AG10803 (cell line): ENCODE measurements around the genes FXYD2 and FXYD6.

- RRBS: no CpG with 5 or more reads among the region's 20 CpGs
Measured at GRCh38 chr11:116791111-116791573, 537 bp downstream of the APOA5 start.

DNA sequence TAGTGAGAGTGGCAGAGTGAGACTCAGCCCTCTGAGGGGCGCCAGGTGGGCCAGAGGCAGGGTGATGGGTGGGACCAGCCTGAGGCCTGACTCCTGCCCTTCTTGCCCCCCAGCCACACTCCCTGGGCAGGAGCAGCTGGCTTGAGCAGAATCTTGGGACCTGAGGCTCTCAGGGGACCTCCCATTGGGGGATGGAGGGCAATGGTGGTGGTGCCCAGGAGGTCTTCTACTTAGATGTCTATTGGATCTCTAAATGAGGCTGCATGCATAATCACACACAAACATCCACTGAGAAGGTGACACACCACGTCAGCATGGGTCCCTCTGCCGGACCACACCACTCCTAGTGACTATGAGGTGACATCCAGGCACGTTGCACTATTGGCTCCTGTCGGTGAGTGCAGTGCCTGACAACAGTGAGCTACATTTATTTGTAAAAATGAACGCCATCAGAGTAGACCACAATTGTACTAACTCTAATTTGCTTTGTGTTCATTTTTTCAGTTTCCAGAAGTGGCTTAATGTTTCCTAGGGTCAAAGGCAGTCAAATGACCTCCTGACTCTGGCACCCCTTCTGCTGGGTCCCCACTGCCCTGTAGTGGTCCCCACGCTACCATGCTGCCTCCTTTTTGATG, 2.3 kb upstream of the APOA4 start:
- RRBS: no CpG with 5 or more reads among the region's 7 CpGs

DNA sequence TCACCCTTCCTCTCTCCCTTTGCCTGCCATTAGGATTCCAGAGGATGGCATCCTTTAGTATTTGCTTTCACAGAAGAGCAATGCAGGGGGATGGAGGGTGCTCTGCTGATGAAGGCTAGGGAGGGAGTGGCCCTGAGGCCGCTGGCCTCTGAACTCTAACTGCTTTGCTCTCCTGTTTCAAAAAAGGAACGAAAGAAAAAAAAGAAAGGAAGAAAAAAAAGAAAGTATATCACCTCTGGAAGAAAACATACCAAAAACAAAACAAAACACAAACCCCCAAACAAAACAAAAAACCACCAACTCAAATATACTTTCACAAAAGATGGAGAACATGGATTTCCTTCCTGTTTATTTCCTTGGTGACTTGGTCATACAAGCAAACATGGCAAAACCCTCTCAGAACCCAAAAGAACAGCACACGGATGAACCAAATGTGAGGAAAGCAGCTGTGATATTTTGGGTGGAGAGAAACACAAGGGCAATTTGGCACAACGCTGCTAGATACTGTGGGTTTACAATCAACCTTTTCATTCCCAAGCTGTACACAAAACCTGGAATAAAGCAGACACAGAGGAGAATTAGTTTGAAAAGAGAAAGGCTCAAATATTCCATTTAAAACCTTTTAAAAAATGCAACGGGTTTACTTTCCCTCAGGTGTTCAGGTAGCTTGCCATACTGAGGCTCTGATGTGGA, 7.8 kb upstream of the APOA1 start:
- RRBS: no CpG with 5 or more reads among the region's 5 CpGs

DNA sequence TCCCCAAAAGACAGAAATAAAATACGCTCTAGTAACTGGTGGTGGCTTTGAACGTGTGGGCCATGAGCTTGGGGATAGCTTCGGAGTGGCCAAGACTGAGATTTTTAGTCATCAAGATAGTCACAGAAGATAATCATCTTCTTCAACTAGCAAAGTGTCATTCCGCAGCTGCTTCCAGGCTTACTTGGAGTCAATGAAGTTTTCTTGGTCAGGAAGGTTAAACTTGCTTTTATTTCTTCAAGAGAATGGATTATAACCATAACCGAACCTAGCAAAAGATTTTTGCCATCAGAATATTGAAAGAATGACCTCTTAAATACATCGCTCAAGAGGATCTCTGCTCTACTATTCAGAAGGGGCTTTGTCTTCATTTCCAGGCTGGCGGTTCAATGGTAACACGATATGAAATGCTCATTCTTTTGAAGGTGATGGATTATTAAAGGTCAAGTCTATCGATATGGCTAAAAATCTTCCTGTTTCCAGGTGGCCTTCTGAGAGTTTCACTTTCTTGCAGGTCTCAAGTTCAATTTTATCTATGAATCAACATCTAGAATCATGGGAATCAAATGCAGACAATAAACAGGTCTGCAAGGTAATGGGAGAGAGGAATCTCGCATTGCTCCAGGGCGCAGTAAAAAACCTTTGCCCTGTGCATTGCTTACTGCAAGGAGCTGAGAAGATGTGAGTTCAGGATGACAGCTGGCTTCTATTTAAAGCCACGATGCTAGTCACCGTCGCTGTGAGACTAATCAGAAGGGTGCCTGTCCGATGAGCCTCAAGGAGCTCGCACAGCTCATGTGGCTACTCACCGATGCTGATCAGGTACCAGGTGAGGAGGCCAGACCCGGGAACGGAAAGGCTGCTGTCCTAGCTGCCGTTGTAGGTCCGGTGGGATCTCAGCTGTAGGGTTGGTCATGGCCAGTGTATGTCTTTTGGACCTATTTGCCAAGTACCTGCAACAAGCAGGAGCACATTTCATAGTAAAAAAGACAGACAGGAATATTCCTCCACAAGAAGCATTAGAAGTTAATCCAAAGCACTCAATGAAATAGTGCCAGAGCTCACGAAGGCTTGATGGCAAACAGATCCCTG, 30.1 kb upstream of the APOA1 start:
- RRBS: no CpG with 5 or more reads among the region's 22 CpGs

GRCh38 chr11:116955522-116956048, 118.2 kb upstream of the APOA1 start:
- RRBS: no CpG with 5 or more reads among the region's 3 CpGs

DNA sequence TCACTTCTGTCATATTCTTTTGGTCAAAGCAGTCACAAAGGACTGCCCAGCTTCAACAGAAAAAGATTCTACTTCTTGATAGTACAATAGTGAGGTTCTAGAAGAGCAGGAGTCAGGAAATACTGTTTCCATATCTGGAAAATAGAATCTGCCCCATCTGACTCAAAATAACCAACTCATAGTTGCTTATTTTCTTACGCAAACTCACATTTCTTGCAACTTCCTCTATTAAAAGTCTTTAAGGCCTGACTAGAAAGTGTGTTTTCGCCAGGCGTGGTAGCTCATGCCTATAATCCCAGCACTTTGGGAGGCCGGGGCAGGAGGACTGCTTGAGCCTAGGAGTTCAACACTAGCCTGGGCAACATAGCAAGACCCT, 116.8 kb downstream of the SIK3 start:
- RRBS: no CpG with 5 or more reads among the region's 4 CpGs

DNA sequence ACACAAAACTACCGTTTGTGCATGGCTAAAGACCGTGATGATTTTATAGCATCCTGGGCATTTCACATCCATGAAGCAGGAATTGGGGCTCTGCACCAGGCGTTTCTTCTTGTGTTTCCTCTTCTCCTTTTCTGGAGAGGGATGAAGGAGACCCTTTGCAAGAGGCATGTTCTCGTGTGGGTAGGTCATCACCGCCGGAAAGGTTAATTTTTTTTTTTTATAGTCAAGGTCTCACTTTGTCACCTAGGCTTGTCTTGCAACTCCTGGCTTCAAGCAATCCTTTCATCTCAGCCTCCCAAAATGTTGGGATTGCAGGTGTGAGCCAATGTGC, 62.4 kb downstream of the SIK3 start:
- RRBS: no CpG with 5 or more reads among the region's 6 CpGs

- RRBS: no CpG with 5 or more reads among the region's 10 CpGs
Measured at GRCh38 chr11:117044773-117045613, 53.2 kb downstream of the SIK3 start.

GRCh38 chr11:117082690-117083523, 15.3 kb downstream of the SIK3 start:
- RRBS: no CpG with 5 or more reads among the region's 7 CpGs

DNA sequence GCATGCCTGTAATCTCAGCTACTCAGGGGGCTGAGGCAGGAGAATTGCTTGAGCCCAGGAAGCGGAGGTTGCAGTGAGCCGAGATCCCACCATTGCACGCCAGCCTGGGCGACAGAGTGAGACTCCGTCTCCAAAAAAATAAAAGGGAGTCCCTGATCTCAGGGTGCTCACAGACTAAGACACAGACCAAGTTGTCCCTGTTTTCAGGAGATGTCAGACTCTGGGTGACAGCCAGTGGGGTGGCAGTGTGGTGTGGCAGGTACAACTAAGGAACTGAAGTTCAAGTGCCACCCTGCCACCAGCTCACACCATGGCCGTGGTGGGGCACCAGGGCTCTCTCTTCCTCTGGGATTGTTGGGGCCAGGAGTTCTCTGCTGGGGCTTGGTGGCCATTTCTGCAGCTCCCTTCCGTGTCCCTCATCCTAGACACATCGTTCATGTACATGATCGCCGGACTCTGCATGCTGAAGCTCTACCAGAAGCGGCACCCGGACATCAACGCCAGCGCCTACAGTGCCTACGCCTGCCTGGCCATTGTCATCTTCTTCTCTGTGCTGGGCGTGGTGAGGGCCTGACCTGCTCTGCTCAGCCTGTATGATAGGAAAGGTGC, 7.6 kb upstream of the TAGLN start:
- RRBS: no CpG with 5 or more reads among the region's 16 CpGs

- RRBS: no CpG with 5 or more reads among the region's 8 CpGs
Measured at GRCh38 chr11:117238504-117239211, 6.2 kb downstream of the RNF214 start.

DNA sequence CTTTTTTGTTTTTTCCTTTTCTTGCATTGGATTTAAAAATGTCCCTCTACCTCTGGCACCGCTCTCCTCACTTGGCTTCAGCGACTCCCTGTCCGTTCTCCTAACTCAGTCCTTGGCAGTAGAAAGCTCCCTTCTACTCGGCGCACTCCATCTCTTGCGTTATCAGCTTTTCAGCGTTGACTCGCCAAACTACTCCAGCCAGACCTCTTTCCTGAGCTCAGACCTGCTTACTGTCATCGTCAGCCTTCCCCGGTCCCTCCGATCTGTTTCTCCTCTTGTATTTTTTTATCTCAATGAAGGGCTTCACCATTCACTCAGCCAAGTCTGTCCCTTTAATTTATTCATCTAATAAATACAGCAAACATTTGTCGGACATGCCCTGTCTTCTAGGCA, 751 bp downstream of the CEP164 start:
- RRBS: no CpG with 5 or more reads among the region's 12 CpGs

DNA sequence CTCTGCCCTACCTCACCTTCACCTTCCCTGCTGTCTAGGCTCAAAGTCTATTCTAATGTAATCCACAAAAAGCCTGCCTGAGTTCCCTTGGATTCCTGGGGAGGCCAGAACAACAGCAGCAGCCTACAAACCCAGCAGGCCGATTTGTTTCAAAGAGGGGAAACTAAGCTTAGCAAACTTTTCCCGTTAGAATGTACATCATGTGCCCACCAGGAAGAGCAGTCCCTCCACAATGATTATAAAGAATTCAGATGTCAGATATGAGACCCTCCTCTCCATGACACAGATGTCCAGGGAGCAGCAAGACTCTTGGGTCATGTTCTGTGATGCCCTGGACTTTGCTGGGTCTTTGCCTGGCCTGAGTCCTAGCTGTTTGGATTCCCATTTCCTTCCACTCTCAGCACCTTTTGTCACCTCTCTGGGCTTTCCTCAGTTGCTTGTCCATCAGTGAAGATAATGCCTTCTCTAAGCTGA, 117.4 kb downstream of the DSCAML1 start:
- RRBS: no CpG with 5 or more reads among the region's 2 CpGs

- RRBS: no CpG with 5 or more reads among the region's 12 CpGs
Measured at GRCh38 chr11:117812399-117813125, 12.0 kb downstream of the FXYD2 start.

- RRBS: no CpG with 5 or more reads among the region's 27 CpGs
Measured at GRCh38 chr11:117823904-117825046, at the start of gene FXYD2. FXYD2 (minus strand) TSS chr11:117824744.

DNA sequence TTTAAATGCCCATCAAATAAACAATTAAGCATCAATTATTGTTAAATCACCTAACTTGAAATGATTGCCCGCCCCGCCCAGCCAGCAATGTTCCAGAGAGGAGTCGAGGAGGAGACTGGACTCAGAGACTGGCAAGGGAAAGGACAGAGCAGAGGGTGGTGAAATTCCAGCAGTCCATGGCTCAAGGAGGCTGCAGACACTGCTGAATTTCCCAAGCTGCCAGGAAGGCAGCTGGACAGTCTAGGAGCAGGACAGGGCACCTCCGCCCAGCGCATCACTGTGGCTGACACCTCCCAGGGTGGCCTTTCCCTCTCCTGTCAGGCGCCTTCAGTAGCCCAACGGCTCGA, 7.4 kb downstream of the FXYD6 start:
- RRBS: no CpG with 5 or more reads among the region's 8 CpGs

- RRBS: no CpG with 5 or more reads among the region's 9 CpGs
Measured at GRCh38 chr11:117870028-117870699, 6.3 kb downstream of the FXYD6 start.

DNA sequence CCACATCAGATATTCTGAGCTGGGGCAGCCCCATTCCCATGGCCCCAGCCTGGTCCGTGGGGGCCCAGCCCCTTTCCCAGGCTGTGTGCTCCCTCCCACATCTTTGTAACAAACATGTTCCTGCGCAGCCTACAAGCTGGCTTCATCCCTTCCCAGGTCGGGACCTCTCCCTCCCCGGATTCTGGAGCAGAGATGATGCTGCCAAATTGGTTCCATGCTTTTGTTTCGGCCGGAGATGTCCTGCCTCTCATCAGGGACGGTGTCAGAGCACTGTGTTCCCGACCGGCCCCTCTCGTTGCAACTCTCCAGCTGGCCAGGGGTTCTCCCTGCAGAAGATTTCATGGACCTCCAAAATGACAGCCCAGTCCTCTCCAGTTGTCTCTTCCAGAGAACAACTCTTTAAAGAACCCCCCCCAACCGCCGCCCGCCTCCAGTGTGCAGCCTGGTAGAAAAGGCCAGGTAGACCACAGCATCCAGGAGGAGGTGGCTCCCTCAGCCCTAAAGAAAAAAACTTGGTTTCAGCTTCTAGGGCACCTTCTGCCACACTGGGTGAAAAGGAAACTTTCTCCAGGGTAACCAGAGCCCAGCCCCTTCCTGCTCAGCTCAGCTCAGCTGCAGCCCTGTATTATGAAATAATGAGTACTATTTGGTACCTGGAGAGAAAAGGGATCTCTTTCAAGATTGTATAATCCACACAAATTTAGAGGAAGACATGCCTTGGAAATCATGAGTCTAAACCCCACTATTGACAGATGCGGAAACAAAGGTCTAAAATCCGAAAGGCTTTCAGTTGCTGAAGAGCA, 3.6 kb downstream of the FXYD6 start:
- RRBS: 20% methylated on average over 3 of the region's 15 CpGs

GRCh38 chr11:117876292-117877099, at the start of gene FXYD6:
FXYD6 (minus strand) TSS chr11:117876658.
- RRBS: 3% methylated on average over 15 of the region's 63 CpGs

GRCh38 chr11:117950207-117950766, 21.1 kb upstream of the TMPRSS13 start:
- RRBS: no CpG with 5 or more reads among the region's 5 CpGs